Cardiac fibroblast (primary cell): ENCODE measurements around a stretch of chr7.

GRCh38 chr7:155410474-155410824 is 47.5 kb upstream of the EN2 start:
- RRBS, result no CpG with 5 or more reads among the region's 5 CpGs

GRCh38 chr7:155644982-155645484 is 572 bp downstream of the RBM33 start:
- RRBS, result 0% methylated on average over 3 of the region's 21 CpGs

- RRBS, result no CpG with 5 or more reads among the region's 23 CpGs
Measured at GRCh38 chr7:155764091-155765012, 47.9 kb downstream of the SHH start.

DNA sequence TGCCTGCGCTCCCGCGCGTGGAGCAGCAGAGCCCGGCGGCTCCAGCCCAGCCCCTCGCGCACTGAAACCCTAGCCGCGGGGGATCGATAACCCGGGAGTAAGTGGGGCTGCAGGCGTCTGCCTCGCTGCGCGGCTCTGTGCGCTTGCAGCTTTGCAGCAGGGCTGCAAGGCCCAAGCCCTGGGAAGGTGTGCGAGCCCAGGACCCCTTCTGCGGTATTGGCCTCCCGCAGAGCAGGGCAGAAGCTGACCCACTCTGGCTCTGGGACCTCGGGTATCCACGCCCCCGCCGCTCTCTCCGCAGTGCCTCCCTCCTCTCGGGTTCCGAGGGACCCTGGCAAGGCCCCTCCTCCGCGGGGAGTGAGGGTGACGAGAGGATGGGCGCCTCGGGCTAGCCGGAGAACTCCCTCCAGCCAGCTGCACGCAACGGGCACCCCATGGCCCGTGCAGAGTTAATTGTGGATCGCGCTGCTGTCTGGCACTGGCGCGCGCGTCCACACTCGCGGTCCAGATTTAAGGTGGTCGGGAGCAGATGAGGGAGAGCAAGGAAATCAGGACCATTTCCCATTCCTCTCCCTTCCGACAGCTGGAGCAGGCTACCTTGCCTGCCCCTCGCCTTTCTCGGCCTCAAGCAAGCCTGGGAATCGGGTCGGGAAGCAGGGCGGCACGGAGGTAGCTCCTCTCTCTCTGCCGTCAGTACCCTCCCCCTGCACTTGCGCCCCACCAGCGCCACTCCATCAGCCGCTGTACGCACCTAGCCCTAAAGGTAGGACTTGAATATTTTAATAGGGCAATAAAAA is 2.0 kb downstream of the SHH start:
- RRBS, result 2% methylated on average over 12 of the region's 57 CpGs

GRCh38 chr7:155811540-155811939 is 723 bp downstream of the SHH start:
- RRBS, result no CpG with 5 or more reads among the region's 15 CpGs

DNA sequence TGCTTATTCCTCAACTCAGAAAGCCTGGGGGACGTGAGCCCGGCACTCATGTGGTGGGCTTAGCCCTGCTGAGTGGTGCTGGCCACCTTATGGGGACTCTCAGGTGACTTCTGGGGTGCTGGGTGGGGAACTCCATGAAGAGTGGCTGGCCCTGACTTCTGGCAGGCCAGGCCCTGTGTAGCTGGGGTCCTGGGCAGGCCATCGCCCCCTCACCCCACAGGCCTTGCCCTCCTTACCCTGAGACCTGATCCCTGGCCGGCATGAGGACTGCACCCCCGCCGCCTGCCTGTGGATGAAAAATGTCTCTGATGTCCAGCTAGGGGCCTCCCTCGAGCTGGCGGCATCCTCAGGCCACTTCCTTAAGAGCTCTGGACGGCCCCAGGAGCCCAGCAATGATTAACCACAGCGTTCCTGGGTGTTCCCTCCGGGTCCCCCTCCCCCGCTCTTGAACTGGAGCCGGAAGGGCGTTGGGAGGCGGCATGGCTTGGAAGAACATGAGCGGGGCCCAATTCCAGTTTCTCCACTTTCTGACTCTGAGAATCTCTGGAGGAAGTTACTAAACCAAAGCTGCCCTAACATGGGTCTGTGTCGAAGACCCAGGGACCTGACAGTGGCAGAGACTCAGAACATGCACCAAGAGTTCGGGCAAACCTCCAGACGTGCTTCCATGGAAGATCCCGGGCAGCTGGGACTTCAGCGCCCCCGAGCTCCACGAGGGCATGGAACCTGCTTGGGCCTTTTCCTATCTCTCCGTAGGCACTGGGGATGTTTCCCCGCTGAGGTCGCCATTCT is 31.9 kb upstream of the SHH start:
- RRBS, result no CpG with 5 or more reads among the region's 26 CpGs

GRCh38 chr7:155885471-155886209 is 73.4 kb upstream of the SHH start:
- RRBS, result no CpG with 5 or more reads among the region's 21 CpGs

DNA sequence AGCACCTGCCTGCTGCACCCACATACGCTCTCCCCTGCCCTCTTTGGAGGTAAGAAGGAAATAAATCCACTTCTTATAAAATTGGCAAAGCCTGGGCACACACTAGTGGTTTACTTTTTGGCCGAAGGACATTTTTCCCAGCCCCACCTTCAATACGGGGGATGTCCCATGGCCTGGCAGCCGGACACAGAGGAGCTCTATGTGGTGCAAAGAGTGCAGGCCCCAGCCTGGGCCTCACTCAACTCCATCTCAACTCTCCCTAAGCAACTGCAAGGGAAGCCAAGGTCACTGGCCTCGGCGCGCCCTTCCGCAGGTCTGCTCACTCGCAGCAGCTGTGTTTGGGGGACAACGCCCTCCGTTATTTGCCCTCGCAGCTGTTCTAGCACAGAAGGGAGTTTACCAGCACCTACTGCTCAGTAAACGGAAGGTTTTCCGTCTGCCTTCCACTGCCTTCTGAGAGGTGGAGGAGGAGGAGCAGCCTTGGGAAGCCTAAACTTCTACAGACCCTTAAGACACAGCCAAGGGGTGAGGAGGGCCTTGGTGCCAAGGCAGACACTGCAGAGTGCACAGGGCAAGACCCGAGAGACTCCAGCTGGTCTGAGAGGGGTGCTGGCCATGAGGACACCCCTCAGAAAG is 77.9 kb upstream of the SHH start:
- RRBS, result no CpG with 5 or more reads among the region's 15 CpGs

DNA sequence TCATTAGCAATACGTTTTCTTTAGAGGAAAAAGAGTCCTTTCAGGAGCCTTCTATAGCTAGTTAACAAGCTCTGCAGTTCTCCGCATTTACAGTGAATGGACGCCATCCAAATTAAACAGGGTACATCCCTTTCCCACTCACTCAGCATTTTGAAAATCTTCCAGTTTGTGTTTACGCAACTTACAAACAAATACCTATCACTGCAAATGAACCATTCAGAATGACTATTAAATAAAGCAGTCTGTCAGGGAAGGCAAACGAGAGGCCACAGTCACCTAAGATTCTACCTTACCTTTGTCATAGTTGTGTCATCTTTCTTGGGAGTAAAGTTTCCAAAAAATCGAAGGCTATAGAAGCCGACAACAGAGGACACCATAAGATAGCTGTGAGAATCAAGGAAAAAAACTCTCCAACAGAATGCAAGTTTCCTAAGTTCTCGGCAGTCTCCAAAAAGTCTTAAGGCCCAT is 84.6 kb downstream of the RNF32 start:
- RRBS, result no CpG with 5 or more reads among the region's 8 CpGs

GRCh38 chr7:156762780-156763395 is 122.3 kb downstream of the RNF32 start:
- RRBS, result no CpG with 5 or more reads among the region's 3 CpGs

GRCh38 chr7:156835617-156836376 is 57.2 kb downstream of the LMBR1 start:
- RRBS, result no CpG with 5 or more reads among the region's 7 CpGs

- RRBS, result no CpG with 5 or more reads among the region's 5 CpGs
Measured at GRCh38 chr7:156895153-156895857, 2.3 kb upstream of the LMBR1 start.

- RRBS, result no CpG with 5 or more reads among the region's 11 CpGs
Measured at GRCh38 chr7:156931935-156932596, 17.4 kb upstream of the NOM1 start.

DNA sequence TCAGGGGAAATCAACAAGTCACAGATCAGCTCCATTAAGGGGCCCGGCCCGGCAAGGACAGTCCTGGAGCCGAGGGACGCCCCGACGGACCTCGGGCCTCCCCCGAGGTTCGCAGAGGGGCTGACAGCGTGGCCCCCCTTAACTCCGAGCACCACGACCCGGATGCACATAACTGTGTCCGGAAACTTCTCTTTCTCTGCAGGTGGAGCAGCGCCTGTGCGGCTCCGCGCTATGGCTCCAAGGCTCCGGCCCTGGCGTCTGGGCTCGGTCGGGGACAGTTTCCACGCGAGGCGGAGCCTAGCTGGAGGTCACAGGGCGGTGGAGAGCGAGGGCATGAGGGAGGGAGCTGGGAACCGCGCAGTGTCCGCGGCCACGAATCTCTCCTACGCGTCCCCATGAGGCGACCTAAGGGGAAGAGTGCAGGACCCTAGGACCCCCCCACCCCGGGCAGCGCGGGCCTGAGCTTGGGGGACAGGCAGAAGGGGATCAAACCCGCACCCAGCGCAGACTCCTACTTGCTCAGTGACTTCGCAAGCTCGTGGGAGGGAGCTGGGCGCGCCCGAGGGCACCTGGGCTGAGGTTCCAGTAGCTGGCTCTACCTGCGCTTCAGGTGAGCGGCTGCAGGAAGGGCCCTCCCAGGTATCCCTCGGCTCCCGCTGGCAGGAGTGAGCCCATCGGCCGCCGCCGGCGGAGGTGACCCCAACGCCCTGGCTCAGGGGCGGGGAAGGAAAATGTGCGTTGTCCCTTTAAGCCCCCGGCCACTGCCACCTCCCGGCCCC is 8.6 kb upstream of the MNX1 start:
- RRBS, result 2% methylated on average over 12 of the region's 59 CpGs

- RRBS, result 37% methylated on average over 7 of the region's 21 CpGs
Measured at GRCh38 chr7:157040757-157041412, 30.4 kb upstream of the MNX1 start.

- RRBS, result no CpG with 5 or more reads among the region's 15 CpGs
Measured at GRCh38 chr7:157241009-157241678, 95.7 kb upstream of the DNAJB6 start.

GRCh38 chr7:157337816-157338510 is 1.2 kb downstream of the DNAJB6 start:
- RRBS, result no CpG with 5 or more reads among the region's 36 CpGs

GRCh38 chr7:157357911-157358556 is 21.2 kb downstream of the DNAJB6 start:
- RRBS, result no CpG with 5 or more reads among the region's 10 CpGs

GRCh38 chr7:157377265-157377602 is 40.4 kb downstream of the DNAJB6 start:
- RRBS, result no CpG with 5 or more reads among the region's 3 CpGs

GRCh38 chr7:157390200-157391140 is 53.7 kb downstream of the DNAJB6 start:
- RRBS, result no CpG with 5 or more reads among the region's 20 CpGs